Suprapubic skin (tissue), 4 donors: ENCODE results near the gene ARF3.

DNA sequence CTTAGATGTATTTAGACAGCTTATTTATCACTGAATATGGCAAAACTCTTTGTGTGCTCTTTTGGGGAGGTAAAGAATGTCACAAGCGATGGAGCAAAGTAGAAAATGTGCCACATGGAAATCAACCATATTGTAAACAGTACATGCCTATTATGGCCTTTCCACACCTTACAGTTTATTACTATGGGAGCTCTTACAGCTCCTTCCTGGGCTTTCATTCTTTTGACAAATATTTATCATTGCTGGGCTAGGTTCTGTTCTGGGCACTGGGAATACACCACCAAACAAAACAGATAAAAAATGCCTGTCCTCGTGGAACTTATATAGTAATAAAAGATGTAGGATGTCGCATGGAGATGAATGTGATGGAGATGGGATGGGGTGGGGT lies 11.4 kb upstream of the PCED1B start:
- PRO-cap: no peak
- RAMPAGE, long total RNA, 4 experiments: no peak in any of the 4 experiments

DNA sequence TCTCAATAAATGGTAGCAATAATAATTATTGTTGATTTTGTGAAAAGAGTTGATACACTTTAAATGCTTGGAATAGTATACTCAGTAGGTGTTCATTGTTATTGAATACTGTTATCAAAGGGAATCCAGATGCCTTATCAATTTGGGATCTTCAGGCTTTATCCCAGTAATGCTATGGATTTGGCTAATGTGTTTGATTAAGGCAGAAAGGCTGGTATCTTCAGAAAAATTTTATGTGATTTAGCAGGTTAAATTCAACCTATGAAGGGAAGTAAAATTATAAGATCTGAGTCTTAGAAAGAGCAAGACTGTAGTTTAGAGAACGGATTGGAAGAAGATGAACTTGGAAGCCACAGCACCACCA lies 129.8 kb upstream of the AMIGO2 start:
- PRO-cap: no peak
- RAMPAGE, long total RNA, 4 experiments: start-site peak on the plus strand in 1 of 4 experiments, centred at position 145 of the sequence, 9 reads per replicate

DNA sequence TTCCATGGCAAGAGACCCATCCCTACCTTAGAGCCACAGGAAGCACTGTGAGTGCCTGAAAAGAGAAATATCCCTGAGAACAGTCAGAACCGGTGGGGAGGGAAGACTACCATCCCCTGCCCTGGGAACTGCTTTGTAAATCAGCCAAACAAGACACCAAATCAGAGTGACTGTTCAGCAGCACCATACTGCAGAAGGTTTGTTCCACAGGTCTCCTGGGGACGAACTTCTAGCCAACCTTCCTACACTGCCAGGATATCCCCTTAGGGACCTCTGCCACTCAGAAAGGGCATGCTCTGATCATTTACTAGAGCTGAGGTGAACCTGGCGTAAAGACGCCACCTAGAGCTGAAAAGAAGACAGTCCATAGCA lies 227.9 kb upstream of the AMIGO2 start:
- PRO-cap: no peak
- RAMPAGE, long total RNA, 4 experiments: no peak in any of the 4 experiments

DNA sequence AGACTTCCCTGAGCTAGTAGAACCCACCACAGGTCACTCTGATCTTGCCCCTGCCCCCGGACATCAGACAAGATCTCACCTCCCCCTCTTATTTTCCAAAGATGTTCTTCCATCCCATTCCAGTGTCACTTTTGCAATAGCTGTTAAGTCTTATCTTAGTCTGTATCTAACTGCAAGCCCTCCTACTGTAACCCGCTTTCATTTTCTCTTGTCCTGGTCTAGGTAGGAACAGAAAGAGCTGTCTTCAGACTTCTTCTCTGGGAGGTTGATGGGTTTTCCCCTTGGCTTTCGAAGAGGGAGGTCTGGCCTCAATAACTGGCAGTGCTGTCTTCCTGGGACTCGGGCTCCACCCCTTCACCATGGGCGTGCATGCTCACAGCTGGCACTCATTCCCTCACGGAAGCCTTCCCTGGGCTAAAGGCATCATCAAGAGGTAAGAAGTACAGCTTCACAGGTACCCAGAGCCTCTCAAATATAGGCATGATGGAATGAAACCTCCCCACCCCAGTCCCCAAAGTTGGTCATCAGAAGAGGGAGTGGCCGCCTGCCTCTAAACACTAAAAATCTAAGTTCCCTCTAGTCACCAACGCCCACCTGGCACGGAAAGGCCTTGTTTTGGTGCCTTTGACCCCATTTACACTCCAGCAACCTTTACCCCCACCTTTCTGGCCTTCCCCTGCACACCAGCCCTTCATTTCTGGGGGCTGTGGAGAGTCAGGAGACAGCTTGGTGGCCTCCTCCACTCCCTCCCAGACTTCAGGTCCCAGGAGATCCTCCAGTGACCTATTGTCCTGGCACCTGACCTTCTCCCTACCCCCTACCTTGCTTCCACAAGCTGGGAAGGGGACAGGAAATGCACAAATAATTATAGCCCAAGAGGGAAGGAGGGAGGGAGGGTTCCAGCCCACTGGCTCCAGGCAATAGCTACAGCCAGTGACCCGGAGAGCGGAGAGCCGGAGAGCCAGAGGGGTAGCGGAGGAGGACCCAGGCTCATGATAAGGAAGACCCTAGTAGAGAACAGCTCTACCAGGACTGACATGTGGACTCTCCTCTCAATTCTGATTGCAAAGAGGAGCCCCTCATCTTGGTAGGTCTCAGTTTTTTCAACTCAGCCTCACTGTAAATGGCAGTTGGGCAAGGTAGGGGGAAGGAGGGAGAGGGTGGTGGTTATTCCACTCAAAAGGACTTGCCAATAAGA lies 2.8 kb downstream of the RAPGEF3 start:
- PRO-cap: no peak
- RAMPAGE, long total RNA, 4 experiments: no peak in any of the 4 experiments

- PRO-cap: no peak
- RAMPAGE, long total RNA, 4 experiments: no peak in any of the 4 experiments
Measured at GRCh38 chr12:47762950-47763332, 4.3 kb upstream of the RAPGEF3 start.

DNA sequence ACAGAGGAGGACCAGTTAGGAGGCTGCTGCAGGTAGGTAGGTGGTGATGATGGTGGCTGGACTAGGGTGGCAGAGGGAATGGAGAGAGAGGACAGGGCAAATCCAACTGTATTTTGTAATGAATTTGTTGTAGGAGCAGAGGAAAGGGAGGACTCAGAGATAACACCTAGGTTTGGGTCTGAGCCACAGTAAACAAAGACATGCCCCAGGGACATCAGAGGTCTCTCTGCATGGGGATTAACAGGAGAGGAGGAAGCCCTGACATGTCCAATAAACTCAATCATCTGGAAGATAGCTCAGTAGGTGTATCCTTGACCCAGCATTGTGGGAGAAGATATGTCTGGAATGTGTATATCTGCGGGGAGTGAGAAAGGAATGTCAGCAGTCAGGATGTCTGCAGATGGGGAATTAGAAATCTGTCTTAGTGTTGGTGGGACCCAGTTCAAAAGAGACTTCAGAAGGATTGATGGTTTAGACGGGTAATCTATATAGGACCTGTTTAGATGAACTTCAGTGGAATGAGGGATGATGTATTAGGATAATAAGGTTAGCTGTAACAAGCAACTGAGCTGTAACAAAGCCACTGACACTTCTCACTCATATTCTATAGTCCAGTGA lies 4.6 kb upstream of the SLC48A1 start:
- PRO-cap: no peak
- RAMPAGE, long total RNA, 4 experiments: no peak in any of the 4 experiments

- PRO-cap: no peak
- RAMPAGE, long total RNA, 4 experiments: no peak in any of the 4 experiments
Measured at GRCh38 chr12:47795177-47796026, 22.4 kb downstream of the SLC48A1 start.

GRCh38 chr12:47867587-47867966 lies 37.2 kb downstream of the VDR start:
- PRO-cap: no peak
- RAMPAGE, long total RNA, 4 experiments: no peak in any of the 4 experiments

- PRO-cap: no peak
- RAMPAGE, long total RNA, 4 experiments: no peak in any of the 4 experiments
Measured at GRCh38 chr12:47943523-47944075, 19.8 kb upstream of the TMEM106C start.

DNA sequence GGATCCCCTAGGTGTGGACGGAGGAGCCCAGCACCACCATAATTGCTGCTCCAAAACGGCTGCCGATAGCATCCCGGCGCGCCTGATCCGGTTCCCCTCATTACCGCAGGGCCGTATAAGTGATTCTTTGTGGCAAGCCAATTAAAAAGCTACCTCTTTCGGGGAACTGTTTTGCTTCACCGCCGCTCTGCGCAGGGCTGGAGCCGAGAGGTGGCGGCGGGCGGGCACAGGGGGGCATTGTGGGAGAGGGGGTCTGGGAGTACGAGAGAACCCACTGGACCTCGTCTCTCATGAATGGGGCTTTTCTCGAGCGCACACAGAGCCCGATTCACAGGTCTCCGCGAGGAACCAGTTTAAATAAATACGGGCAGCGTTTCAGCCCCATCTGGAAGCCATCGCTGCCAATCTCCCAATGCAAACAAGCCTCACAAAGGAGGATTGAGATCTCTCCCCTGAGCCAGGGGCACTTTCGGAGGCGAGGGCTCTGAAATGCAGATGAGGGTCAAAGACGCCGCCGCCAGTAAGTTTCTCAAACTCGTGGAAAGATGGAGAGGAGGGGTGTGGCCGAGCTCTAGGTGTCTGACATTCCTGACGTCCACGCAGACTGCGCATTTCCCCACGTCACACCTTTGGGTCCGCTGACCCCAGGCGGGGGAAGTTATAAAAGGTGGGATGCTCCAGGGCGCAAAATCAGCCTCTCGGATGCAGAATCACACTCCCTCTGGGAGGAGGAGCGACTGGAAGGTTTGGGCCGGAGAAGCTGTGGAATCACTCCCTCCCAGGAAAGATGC lies 2.3 kb downstream of the COL2A1 start:
- PRO-cap: no peak
- RAMPAGE, long total RNA, 4 experiments: no peak in any of the 4 experiments

DNA sequence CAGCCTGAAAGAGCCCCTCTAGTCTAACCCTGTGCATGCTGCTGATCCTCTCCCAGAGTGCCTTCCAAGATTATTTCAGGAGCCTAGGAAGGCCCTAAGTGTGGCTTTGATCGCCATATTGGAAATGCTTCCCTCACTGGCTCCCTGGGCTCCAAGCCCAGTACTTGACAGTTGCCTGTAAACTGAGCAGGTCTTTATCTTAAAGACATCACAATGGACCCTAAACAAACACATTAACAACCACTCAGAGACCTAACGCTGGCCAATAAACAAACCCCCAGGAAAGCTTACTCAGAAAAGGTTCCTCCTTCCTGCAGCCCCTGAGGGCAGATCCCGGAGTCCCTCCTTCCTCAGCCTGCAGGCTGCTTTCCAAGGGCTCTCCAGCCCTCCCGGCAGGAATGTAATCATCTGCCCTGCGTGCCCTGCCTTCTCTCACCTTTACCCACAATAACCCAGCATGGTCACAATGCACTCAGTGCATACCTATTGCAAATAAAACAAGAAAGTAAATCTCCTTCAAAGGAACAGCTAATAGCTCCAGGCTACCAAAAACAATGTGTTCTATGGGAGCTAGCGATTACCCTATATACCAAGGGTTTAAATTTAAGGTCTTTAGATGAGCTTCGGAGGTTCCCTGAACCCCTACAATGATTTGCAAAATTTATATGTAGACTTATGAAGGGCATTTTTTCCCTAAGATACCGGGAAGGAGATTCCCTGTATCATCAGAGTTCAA lies 17.6 kb upstream of the COL2A1 start:
- PRO-cap: no peak
- RAMPAGE, long total RNA, 4 experiments: no peak in any of the 4 experiments

DNA sequence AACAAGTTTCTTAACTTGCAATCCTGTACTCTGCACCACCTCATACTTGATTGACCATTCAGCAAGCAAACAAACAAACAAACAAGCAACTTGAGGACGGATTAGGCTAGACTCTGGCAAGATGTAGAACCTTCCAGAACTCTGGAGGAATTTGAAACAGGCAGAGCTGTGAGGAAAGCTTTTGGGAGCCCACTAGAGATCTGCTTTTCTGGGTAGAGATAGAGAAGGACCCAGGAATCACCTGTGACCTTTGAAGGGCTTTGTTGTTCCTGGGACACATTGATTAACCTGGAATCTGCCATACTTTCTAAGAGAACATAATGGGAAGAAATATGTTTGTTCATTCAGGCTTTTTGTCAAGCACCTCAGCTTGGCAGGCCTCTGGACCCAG lies 757 bp upstream of the SENP1 start:
- PRO-cap: no peak
- RAMPAGE, long total RNA, 4 experiments: no peak in any of the 4 experiments

- PRO-cap: no peak
- RAMPAGE, long total RNA, 4 experiments: no peak in any of the 4 experiments
Measured at GRCh38 chr12:48653743-48654748, 28.0 kb downstream of the KANSL2 start.

GRCh38 chr12:48692990-48693435 lies 11.0 kb upstream of the KANSL2 start:
- PRO-cap: no peak
- RAMPAGE, long total RNA, 4 experiments: no peak in any of the 4 experiments

GRCh38 chr12:48717312-48717517 lies 708 bp upstream of the CCNT1 start:
- PRO-cap: no peak
- RAMPAGE, long total RNA, 4 experiments: no peak in any of the 4 experiments

- PRO-cap: no peak
- RAMPAGE, long total RNA, 4 experiments: no peak in any of the 4 experiments
Measured at GRCh38 chr12:48786479-48787653, 2.0 kb downstream of the ADCY6 start.

- PRO-cap: no peak
- RAMPAGE, long total RNA, 4 experiments: no peak in any of the 4 experiments
Measured at GRCh38 chr12:48789250-48790073, 573 bp upstream of the ADCY6 start.

- PRO-cap: bidirectional peak, plus-strand start at chr12:48814851, minus-strand start at chr12:48814722
- RAMPAGE, long total RNA, 4 experiments: no peak in any of the 4 experiments
Measured at GRCh38 chr12:48814613-48815077, 3.7 kb upstream of the CACNB3 start.

DNA sequence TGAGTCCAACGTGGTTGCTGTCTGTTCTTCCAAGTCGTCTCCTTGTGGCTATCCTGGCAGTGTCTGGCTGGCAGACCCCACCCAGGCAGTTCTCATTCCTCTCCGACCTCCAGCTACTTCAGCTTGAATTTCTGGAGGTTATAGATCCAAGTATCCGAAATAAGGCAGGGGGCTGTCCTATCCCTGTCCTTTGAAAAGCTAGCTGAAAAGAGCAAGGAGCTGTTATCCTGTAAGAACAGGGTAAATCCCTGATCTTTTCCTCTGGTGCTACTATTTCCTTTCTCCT lies 532 bp upstream of the FKBP11 start:
- PRO-cap: no peak
- RAMPAGE, long total RNA, 4 experiments: no peak in any of the 4 experiments

DNA sequence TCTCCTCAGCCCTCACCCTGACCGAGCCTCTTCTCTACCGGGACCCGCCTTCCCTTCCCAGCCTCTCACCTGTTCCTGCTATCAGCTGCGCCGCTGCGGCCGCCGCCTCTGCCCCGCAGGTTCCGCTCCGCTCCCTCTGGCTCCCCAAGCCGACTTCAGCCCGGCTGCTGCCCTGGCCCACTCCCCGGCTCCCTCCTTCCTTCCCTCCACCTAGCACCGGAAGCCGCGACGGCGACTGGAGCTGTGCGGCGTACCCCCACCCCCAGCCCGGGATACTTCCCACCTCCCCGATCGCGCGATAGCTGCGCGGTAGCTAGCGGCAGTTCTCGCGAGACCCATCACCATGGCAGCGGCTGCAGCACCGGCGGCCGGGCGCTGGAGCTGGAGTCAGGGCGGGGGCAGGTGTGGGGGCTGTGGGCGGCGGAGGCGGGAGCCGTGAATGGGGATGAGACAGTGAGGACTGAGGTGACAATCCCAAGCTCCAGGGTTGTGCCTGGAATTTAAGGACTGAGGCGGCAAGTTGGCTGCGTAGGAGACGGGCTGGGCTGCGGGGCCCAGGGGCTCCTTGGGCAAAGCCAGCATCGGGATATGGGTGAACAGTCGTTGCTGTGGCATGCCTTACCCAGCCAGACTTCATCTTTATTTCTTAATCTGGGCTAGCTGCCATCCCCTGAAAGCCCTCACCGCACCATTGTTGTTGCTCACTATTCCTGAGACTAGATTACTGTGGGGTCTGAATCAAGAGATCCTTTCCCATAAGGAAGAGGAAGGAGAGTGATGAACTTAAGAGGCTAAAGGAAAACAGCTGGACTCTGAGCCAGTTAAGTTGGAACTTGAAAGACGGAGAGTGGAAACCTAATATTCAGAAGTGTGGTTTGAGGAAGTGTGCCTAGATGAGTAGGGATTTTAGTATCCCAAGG lies at the start of gene ARF3:
TSS of gene ARF3 (minus strand) at position 247 of the 920 bp plus-strand sequence.
- PRO-cap: bidirectional peak, plus-strand start at position 405 of the sequence, minus-strand start at position 212 of the sequence
- RAMPAGE, long total RNA, 4 experiments: start-site peak on the minus strand in 3 of 4 experiments, centred at positions 207 to 216 of the sequence, 301 to 825 reads per replicate